GM19240 (cell line): ENCODE measurements around the gene ARHGAP23.

GRCh38 chr17:37683469-37684013 is 40.3 kb upstream of the DDX52 start:
- RRBS = no CpG with 5 or more reads among the region's 9 CpGs

- RRBS = no CpG with 5 or more reads among the region's 4 CpGs
These were observed 83.9 kb upstream of the HNF1B start for GRCh38 chr17:37828801-37829164.

- RRBS = no CpG with 5 or more reads among the region's 7 CpGs
These were observed 21.1 kb downstream of the GPR179 start for GRCh38 chr17:38322324-38323373.

GRCh38 chr17:38405032-38405544 is 23.2 kb upstream of the ARHGAP23 start:
- RRBS = no CpG with 5 or more reads among the region's 4 CpGs

GRCh38 chr17:38427851-38428762 is at the start of gene ARHGAP23:
TSS of gene ARHGAP23 (plus strand) at chr17:38428464.
- RRBS = no CpG with 5 or more reads among the region's 60 CpGs

DNA sequence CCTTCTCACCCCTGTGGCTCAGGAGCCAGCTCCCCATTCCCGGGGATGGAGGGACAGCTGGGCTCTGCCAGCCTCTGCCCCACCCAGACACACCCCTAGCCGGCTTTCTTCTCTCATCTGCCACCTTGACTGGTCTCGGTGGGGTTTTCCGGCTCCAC is 37.3 kb downstream of the ARHGAP23 start:
- RRBS = no CpG with 5 or more reads among the region's 4 CpGs

- RRBS = no CpG with 5 or more reads among the region's 62 CpGs
These were observed 38.3 kb downstream of the ARHGAP23 start for GRCh38 chr17:38466225-38467338.

DNA sequence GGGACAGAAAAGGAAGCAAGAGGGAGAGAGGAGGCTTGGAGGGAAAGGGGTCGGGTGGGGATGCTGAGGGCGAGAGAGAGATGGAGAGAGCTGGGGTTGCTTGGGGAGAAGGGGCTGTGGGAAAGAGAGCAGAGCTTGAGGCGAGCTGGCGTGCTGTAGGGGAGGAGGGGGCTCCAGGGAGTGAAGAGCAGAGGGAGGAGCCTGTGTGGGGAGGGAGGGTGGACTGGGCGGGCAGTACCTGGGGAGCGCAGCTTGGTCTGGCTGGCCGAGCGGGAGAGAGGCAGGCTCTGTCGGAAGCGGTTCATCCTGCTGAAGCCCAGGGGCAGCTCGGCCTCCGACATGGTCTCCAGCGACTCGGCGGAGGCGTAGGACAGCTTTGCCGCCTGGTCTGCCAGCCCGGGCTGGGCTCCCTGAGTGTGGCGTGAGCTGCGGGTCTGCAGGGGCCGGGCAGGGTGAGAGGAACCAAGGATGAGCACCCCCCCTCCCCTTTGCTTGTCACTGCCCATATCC is 41.8 kb downstream of the SRCIN1 start:
- RRBS = no CpG with 5 or more reads among the region's 21 CpGs

- RRBS = no CpG with 5 or more reads among the region's 23 CpGs
These were observed 11.3 kb downstream of the MLLT6 start for GRCh38 chr17:38716260-38716936.

GRCh38 chr17:38719674-38720739 is 10.1 kb upstream of the CISD3 start:
- RRBS = no CpG with 5 or more reads among the region's 62 CpGs

DNA sequence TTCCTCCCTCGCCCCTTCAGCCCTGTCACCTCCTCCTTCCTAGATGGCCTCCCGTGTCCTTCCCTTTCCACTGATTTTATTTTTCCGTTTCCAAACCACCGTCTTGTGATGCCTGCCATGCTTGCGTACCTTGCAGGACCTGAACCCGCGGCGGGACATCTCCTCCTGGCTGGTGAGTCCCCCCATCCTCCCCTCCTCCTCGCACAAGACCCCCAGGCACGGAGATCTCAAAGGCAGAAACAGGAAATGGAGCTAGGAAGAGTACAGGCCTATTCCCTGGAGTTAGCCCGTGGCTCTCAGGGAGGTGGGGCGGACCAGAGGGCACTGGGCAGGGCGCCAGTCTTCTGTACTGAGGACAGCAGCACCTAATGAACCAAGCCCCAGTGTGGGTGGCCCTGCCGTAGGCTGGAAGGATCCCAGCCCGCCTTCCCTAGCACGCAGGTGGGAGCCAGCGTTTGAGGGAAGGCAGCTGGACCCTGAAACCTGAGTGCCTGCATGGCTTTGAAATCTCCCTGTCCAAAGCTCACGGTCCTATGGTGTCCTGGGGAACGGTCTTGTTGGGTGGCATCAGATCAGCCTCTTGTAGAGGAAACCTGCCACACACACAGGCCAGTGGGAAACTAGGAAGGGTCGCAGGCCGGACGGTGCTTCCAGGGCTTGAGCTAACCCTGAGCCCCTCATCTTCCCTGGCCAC is 630 bp downstream of the CISD3 start:
- RRBS = no CpG with 5 or more reads among the region's 22 CpGs

DNA sequence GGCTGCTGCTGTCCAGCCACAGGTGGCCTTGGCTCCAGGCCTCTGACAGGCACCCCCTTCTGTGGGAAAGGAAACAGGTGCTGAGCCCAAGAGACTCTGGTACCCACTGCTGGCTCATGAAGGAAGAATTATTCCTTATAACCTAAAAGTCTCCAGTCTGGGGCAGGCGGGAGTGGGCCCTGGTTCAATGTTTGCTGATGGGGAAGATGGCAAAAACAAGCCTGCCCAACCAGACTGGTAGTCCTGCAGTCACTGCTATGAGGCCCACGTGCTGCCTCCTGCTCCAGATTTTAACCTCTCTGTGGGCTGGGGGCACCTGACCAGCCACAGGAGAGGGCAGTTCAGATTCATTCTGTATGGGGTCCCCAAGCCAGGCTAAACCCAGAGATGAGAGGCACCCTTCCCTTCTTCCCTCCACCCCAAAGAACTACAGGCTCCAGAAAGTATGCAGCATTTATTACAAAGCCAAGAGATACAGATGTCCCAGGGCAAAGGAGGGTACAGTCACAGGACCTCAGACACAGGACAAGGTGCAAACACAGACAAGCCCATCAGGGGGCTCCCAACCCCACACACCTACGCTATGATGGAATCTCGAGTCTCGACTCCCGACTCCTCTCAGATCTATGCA is 3.4 kb downstream of the CISD3 start:
- RRBS = no CpG with 5 or more reads among the region's 6 CpGs

- RRBS = no CpG with 5 or more reads among the region's 5 CpGs
These were observed 4.5 kb downstream of the PCGF2 start for GRCh38 chr17:38743530-38744197.

- RRBS = no CpG with 5 or more reads among the region's 38 CpGs
These were observed 831 bp downstream of the PCGF2 start for GRCh38 chr17:38747278-38747731.

DNA sequence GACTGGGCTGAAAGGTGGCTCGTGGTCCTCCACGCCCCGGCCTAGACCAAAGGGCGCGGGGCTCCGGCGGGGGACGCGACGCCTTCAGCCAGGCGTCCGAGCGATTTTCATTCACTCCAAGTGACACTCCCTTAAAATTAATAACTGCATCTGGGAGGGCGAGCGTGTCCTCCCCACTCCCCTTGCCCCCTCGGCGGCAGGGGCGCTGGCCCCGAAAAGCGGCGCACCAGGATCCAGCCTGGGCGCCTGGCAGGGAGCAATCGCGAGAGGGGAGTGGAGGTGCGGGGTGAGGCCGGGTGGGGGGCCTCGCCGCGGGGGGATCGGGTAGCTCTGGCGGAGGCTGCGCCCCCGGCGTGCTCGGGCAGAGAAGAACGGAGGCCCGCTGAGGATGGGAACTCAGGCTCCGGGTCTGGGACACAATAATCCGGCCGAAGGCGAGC is 607 bp upstream of the PCGF2 start:
- RRBS = no CpG with 5 or more reads among the region's 41 CpGs

GRCh38 chr17:38779315-38779761 is 20.0 kb downstream of the PIP4K2B start:
- RRBS = no CpG with 5 or more reads among the region's 8 CpGs

GRCh38 chr17:38898608-38899639 is 29.1 kb downstream of the LASP1 start:
- RRBS = no CpG with 5 or more reads among the region's 17 CpGs

GRCh38 chr17:38903441-38903989 is 33.7 kb downstream of the LASP1 start:
- RRBS = no CpG with 5 or more reads among the region's 5 CpGs

GRCh38 chr17:38984929-38985258 is 17.7 kb upstream of the FBXO47 start:
- RRBS = no CpG with 5 or more reads among the region's 2 CpGs

GRCh38 chr17:39026921-39027390 is 59.8 kb upstream of the FBXO47 start:
- RRBS = no CpG with 5 or more reads among the region's 23 CpGs